ENCODE measurements around a stretch of chr9.

GRCh38 chr9:107337183-107338457 lies 54.5 kb downstream of the RAD23B start:
- PRO-cap, result no peak

DNA sequence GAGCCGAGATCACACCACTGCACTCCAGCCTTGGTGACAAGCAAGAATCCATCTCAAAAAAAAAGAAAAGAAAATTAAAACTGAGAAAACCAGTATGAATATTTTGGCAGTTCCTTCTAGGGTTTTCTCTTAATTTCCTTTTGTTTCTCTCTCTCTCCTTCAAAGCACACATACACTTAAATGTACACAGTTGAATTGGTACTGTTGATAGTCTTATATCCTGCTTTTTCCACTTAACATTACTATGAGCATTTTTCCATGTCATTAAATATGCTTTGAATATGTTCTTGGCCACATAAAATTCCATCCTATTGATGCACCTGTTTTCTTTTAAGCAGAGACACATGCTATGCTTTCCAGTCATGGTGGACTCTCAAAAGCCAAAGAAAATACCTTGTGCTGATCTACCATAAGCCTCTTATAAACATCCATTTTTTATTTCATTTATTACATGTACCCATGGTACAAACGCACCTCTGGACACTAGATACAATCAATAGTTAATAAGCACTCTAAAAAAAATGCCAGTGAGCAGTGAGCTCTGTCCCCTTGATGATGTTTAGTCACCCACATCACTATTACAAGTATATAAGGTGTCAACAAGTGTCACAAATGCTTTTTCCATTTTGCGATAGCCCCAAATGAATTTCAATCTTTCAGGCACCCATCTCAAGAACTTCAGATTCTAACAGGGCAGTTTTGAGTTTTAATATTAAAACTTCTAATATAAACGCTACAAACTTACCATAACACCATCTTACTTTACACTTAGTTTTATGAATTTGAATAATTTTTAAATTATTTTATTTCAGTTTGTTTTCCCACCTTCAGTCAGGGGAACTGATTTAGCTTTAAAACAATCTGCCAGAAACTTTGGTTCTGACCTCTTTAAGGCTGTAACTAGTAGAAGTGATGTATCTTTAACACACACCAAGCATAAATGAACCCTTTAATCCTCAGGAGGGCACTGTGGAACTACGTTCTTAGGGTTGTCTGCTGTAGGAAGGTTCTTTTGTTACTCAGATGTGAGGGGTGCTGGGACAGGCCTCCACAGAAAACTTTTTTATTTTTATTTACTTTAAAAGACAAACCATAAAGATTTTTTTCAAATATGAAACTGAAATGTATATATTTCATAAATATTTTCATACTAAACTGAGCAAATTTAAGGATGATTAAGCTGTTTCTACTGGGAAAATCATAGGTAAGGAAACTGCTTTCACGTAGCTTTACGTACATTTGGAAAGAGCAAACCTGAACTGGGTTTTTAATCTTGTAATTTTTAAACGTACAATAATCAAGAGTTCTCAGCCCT lies 5.8 kb downstream of the KLF4 start:
- PRO-cap, result no peak

GRCh38 chr9:107490894-107491367 lies 1.4 kb upstream of the KLF4 start:
- PRO-cap, result unidirectional peak, minus-strand start at chr9:107491296

GRCh38 chr9:107491368-107492082 lies 2.0 kb upstream of the KLF4 start:
- PRO-cap, result no peak

- PRO-cap, result bidirectional peak, plus-strand start at chr9:107587948, minus-strand start at chr9:107587611
Measured at GRCh38 chr9:107587063-107588237, 97.9 kb upstream of the KLF4 start.

- PRO-cap, result no peak
Measured at GRCh38 chr9:107606207-107606863, 116.8 kb upstream of the KLF4 start.

DNA sequence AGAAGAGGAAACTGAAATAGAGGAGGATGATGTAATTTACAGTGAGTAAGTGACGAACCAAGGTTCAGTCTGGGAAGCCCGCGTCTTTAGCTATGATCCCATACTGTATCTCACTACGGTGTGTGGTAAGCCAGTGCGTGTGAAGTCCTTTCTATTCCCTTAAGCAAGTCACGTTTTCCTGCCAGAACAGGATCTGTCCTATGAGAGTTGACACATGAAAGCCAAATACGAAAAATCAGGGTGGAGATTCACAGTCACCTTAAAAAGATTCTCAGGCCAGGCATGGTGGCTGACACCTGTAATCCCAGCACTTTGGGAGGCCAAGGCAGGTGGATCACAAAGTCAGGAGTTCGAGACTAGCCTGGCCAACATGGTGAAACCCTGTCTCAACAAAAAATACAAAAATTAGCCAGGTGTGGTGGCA lies 186.5 kb upstream of the KLF4 start:
- PRO-cap, result no peak

GRCh38 chr9:109017277-109018499 lies 4.4 kb upstream of the CTNNAL1 start:
- PRO-cap, result no peak

- PRO-cap, result no peak
Measured at GRCh38 chr9:109026305-109026943, 13.1 kb upstream of the CTNNAL1 start.

- PRO-cap, result no peak
Measured at GRCh38 chr9:109059839-109060703, 46.8 kb upstream of the CTNNAL1 start.

- PRO-cap, result no peak
Measured at GRCh38 chr9:109101791-109102290, 17.9 kb downstream of the TMEM245 start.

GRCh38 chr9:109318835-109319881 lies 1.7 kb downstream of the EPB41L4B start:
- PRO-cap, result no peak

GRCh38 chr9:109409824-109410597 lies 88.1 kb downstream of the PTPN3 start:
- PRO-cap, result no peak

DNA sequence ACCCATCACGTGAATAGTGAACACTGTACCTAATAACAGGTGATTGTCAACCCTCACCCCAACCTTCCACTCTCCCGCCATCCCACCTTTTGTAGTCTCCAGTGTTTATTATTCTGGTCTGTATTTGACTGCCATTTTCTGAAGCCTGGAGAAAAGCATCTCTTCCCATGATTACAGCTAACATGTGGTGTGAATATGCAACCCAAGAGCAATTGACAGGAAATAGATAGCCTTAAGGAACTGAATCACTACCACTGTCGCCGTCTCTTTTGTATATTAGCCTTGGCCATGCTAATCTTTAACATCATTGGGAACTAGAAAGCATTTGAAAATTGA lies 43.3 kb upstream of the PALM2AKAP2 start:
- PRO-cap, result no peak

- PRO-cap, result bidirectional peak, plus-strand start at chr9:109780963, minus-strand start at chr9:109780923; bidirectional peak, plus-strand start at chr9:109781037, minus-strand start at chr9:109781005
Measured at GRCh38 chr9:109780567-109781385, 778 bp downstream of the PALM2AKAP2 start.

DNA sequence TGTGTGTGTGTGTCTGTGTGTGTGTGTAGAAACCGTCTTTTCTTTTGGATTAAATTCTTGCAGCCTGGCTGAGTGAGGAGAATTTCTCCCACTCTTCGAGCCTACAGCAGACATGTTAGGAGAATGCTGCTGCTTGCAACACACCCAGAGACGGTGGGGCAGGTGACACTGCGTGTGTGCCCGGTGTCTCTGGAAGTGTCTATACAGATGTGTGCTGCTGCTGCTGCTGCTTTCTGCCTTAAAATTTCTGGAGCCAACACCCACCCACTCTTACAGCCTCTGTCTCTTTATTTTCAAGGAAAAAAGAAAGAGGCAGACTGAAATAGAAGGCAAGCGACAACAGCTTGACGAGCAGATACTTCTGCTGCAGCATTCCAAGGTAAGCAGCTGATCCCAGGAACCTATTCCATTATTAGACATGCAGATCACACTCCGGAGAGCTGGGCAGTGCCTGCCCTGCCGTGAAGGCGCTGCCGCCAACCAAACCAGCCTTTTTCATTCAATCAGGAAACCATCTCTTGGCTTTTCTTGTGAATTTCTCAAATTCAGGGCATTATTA lies 87.3 kb downstream of the PALM2AKAP2 start:
- PRO-cap, result no peak

DNA sequence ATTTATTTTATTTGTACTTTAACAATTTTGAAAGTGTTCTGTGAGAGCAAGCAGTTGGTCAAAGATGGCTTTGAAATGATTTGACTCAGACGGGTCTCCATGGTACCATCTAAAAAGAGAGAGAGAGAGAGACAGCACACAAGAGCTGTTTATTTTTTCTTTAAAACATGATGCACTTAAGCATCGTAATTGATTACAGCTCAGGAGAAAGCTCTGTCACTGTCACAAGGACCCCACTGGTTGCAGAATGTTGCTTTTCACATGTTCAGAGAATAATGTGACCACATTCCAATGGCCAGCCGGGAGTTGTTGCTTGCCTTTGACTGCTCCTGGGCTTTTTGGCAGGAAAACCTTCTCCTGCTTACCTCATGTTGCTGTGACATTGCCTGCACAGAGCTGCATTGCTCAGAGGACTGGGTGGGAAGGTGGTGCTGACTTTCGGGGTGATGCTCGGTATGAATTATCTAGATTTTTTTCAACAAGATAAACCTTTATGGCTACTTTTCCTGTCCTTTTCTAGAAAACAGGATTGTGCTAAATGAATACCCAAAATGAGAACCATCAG lies 88.2 kb downstream of the PALM2AKAP2 start:
- PRO-cap, result unidirectional peak, plus-strand start at position 408 of the sequence

DNA sequence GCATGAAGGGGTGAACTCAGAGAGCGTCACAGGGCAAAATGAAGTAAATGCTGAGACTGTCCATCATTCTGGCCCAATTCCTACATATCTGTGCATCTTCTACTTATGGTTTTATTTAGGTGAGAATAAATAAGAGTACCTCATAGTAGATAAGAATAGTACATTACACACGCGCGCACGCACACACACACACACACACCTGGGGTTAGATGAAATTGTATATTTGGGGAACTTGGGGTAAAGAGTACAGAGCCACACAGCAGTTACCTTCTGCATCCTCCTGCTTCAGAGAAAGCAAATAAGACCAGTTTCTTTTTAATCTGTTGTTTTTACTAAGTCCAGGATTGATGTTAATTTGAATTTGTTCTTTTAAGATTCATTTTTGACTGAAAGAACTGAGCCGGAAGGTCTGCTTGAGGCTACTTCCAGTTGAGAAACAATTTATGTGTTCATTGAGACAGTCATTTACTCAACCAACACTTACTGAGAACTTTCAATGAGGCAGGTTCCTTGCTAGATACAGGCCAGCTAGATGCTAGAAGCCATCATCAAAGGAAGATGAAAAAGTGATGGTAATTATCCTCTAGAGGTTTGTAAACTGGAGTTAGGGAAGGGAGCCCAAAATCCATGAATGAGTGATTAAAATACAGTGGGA lies 129.1 kb downstream of the PALM2AKAP2 start:
- PRO-cap, result no peak

GRCh38 chr9:110041470-110041968 lies 166.4 kb downstream of the C9orf152 start:
- PRO-cap, result no peak

GRCh38 chr9:110066896-110067269 lies 141.1 kb downstream of the C9orf152 start:
- PRO-cap, result no peak

All from tibial artery (tissue), 1 donor.